ENCODE results near the genes SCN3B, OR10G4 and OR10G8.

- PRO-cap, result no peak
These were observed 2.8 kb downstream of the HSPA8 start for GRCh38 chr11:123058881-123059810.

DNA sequence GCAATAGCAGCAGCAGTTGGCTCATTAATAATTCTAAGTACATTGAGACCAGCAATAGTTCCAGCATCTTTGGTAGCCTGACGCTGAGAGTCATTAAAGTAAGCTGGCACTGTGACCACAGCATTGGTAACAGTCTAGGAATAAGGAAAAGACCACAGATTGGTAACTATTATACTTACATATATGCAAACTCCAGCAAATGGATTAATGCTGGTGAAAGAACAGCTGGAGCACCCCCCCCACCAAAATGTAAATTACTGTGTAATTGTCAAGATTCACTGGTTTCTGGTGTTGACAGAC, 1.9 kb downstream of the HSPA8 start:
- PRO-cap, result no peak

GRCh38 chr11:123063313-123064373, 1.7 kb upstream of the HSPA8 start:
- PRO-cap, result no peak

- PRO-cap, result no peak
These were observed 104.0 kb upstream of the CLMP start for GRCh38 chr11:123299113-123299451.

DNA sequence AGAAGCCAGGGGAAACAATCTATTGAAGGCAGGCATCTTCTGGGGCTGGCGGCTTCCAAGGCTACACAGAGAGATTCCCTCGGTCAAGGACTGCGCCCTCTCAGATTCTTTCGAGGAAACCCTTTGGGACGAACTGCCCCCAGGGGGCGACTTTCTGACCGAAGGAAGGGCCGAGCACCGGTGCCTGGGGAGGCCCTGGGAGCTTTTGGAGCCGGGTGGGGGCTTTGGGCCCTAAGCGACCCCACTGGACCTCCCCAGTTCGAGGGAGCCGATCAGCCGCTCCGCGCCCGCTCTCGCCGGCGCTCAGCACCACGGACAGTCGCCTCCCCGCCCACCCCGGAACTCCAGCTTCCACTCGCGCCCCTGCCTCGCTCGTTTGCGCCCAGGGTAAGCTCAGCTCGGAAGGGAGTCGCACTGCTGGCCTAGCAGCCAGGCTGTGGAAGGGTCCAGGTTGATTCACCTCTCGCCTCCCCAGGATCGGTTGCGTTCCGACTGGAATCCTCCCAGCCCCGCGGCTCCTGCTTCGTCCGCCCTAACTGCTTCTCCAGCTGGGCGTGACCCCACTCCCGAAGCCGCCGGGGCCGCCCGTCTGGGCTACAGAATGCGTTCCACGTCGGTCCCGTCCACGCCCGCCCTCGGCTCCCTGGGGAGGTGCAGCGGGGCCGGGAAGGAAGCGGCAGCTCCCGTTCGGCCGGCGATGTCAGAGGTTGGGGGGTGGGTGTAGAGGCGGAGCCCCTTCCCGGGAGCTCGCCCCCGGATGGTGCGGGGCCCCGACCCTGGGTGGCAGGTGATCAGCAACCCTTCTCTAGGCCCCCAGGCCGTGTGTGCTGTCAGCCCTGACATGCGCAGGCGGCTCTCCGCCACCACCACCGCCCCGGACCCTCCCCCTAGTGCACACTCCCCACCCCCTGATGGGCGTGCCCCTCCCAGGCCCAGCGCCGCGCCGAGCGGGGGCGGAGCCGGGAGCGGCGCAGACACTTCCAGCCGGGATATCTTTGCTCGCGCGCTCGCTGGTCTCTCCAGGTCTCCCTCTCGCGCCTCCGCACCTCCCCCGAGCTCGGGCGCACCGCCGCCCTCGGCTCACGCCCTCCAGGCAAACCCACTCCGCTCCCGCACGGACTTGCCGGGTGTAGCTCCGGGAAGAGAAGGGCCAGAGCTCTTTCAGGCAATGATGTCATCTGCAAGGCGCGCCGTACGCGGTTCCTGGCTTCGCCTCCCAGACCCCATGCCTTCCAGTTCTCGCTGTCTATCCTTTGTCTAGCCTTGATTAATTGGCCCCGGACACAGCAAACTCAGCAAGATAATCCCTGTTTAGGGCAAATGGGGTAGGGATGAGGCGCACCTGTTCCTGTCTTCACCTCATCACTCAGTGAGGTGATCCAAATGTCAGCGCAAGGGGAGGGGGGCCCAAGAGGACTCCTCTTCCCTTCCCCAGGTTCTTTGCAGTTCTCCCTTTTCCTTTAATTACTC, at the start of gene SCN3B:
SCN3B (minus strand) TSS at position 859 of the 1,470 bp plus-strand sequence.
- PRO-cap, result no peak

DNA sequence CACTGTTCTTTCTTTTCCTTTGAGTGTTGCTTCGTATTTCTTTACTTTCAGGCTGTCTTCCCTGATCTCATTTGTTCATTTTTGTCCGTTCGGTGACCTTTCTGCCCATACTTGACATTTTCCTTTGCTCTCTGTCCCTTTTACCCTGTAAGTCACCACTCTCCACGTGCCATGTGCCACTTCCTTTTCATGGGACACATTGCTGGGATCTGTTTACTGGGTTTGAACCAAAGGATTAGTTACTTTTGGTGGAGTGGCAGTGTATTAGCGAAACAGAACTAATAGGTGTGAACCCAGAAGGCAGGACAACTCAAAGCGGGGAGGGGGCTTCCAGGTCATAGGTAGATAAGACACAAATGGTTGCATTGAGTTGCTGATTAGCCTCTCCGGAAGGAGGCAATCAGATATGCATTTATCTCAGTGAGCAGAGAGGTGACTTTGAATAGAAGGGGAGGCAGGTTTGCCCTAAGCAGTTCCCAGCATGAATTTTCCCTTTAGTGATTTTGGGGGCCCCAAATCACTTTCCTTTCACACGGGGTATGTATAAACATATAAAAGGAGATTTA, 859 bp upstream of the ZNF202 start:
- PRO-cap, result no peak

DNA sequence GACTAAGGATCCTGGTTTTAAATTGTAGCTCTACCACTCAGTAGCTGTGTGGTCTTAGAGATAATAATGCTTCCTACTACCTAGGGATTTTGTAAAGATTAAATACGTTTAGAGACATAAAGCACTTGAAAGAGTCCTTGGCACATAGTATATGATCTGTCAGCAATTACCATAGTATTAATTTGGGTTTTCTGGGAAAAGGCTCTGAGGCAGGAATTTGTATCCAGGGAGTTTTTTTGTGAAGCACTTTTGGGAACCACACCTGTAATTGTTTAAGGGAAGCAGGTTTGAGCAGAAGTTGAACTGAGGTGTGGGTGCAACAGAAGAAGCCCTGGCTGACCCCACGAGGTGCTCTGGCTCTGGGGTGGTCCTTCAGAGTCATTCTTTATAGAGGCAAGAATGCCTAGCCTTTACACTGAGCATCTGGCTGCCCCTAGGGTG, 1.1 kb upstream of the TMEM225 start:
- PRO-cap, result no peak

DNA sequence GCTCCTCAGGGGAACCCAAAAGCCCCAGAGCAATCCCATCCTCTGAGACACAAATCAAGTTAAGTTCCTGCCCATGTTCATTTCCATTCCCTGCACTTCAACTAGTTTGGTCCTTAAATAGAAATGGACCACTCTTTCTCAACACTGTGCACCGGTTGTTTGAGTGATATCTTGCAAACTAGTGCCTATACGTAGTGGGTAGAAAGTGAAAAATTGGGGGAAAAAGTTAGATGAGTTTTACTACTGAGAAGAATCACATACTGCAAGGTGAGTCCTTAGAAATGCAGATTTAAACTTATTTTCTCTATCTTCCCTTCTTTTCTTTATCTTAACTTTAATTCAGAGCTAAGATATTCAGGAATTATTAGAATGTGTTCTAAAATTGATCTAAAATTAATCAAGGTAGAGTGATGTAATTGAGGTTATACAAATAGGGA, at the start of gene OR10G4:
OR10G4 (plus strand) TSS at position 152 of the 437 bp plus-strand sequence.
- PRO-cap, result no peak

- PRO-cap, result no peak
These were observed at the start of gene OR10G8 for GRCh38 chr11:124026495-124026892. Gene OR10G8 (plus strand): TSS chr11:124026798.

- PRO-cap, result bidirectional peak, plus-strand start at chr11:124114202, minus-strand start at chr11:124114075
These were observed 1.3 kb upstream of the VWA5A start for GRCh38 chr11:124113833-124114441.

DNA sequence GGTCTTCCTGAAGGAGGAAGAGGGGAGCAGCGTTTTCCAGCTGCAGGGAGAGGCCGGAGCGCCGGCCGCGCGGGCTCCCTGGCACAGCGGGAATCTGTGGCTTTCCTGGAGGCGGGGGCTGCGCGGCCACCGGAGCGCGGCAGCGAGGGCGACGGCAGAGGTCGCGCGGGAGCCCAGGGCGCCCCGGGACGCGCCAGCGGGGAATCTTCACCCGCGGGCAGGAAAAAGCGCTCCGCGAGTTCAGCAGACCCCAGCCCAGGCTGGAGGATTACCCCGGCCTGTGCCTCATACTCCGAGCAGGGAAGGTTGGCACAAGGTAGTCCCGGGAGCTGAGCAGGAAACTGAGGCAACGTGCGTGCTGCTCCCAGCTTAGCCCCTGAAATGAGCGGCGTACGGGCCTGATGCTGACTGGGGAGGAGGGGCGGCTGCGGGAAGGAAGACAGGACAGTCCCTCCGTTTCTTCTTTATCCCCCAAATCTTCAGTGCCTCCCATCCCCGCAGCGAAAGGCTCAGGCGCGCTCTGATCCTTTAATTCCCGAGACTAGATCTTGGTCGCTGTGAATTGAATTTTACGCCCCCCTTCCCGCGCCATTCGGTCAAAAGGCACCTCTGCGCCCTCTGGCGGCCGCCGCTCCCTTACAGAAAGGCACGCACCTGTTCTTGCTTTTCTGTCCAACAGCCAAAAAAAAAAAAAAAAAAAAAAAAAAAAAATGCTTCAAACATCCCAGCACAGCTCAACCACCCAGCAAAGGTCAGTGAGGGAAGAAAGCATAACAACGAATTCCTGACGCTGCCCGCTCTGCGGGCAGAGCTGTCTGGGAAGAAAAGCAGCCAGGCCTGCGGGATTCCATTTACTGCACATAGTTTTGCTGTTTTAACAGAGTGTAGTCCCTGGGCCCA, 873 bp upstream of the ESAM start:
- PRO-cap, result bidirectional peak, plus-strand start at position 748 of the sequence, minus-strand start at position 592 of the sequence

- PRO-cap, result no peak
These were observed 2.2 kb upstream of the ROBO3 start for GRCh38 chr11:124863034-124863360.

- PRO-cap, result no peak
These were observed 2.8 kb upstream of the ROBO4 start for GRCh38 chr11:124900271-124901118.

- PRO-cap, result no peak
These were observed 33.5 kb downstream of the CCDC15 start for GRCh38 chr11:124987264-124988106.

- PRO-cap, result no peak
These were observed 493 bp downstream of the SLC37A2 start for GRCh38 chr11:125063522-125064073.

DNA sequence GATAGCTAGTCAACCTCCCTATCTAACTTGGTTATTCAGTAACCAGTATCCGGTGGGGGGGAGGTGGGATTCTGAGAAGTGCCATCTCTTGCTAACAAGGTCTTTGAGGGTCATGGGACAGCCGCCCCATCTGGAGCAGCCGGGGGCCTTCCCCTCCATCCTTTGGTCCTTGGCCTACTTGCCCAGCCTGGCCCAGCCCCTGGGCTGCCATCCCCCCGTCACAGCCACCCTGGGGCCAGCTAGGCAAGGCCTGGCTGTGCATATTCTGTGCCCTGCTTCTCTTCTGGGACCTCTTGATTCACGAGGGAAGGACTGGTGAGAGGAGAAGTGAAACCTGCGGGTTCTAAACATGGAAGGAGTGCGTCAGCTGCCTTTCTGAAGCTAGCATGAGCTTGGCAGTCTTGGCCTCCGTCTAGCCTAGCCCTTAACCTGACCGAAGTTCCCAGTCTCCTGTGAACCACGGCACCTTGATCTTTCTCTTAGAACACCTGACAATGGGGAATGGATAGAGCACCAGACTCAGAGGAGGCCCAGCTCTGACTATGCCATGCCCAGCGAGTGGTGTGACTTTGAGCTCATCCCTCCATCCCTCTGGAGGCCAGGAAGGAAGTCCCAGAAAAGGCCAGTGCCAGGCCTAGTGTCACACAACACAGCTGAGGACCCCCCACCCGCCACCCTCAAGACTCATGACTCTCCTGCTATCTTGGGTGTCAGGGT, 9.4 kb downstream of the SLC37A2 start:
- PRO-cap, result no peak

- PRO-cap, result unidirectional peak, minus-strand start at chr11:125124229
These were observed 12.7 kb upstream of the TMEM218 start for GRCh38 chr11:125124004-125124623.

- PRO-cap, result bidirectional peak, plus-strand start at chr11:125166776, minus-strand start at chr11:125166745
These were observed 2.0 kb downstream of the PKNOX2 start for GRCh38 chr11:125166263-125167140.

- PRO-cap, result no peak
These were observed 1.6 kb downstream of the FEZ1 start for GRCh38 chr11:125494336-125495057.

- PRO-cap, result no peak
These were observed 7.0 kb upstream of the VSIG10L2 start for GRCh38 chr11:125938717-125939389.

Measured in ileum (tissue), 1 donor.